Adrenal gland (tissue), 7 donors: ENCODE results near the genes SYNCRIP, HTR1E and UBE2J1.

- PRO-cap, 3 experiments = no peak in any of the 3 experiments
- RAMPAGE, long total RNA, 4 experiments = no peak in any of the 4 experiments
- RRBS = no CpG with 5 or more reads among the region's 5 CpGs
These were observed 180.7 kb downstream of the TBX18 start for GRCh38 chr6:84583702-84584172.

DNA sequence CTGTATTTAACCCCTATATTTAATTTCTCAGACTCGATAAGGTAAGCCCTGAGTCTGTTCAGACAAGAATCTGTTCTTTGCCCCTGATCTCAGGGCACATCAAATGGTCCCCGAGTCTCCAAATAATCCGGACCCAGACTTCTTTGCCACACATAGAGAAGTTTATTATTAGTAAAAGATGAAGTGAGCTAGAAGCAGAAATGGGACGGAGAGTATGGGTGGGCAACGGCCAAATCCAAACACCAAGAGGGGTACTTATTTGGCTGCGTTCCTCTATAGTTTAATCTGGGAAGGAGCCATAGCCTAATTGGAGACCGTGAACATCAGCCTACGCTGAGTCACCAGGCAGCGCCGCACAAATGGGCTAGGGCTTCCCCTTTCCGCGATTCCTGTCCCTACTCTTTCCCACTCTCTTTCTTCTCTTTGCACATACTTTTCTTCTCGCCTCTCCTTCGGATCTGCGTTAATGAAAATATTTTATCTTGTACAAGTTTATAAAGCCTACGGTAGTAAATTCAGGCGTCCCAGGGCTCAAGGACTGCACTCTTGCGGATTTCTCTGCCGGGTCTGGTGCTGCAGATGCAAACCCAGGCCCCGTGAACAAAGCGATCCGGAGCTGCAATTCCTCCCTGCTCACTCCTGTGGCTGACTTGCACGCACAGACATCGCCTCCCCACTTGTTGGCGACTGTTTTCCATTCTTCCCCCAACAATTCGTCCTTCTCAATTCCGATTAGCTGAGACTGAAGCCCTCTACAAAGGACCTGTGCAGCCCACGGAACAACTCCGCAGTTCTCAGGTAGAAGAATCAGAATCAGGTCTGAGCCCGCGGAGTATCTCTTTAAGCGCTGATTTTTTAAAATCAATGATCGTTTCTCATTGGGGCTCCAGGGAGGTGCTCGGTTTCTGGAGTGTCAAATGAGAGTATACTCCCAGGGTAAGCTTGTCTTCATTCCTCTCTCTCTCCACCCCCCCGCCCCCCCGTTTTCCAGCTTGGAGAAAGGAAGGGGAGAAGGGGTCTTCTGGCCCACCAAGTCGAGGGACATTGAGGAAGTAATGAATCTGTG lies 4.2 kb upstream of the TBX18 start:
- PRO-cap, 3 experiments = peak in 1 of 3 experiments; most common plus-strand start position 636 of the sequence (in 1); most common minus-strand start position 569 of the sequence (in 1)
- RAMPAGE, long total RNA, 4 experiments = no peak in any of the 4 experiments
- RRBS = 11% methylated on average over 4 of the region's 37 CpGs

GRCh38 chr6:85389913-85390642 lies 59.8 kb upstream of the NT5E start:
- PRO-cap, 3 experiments = no peak in any of the 3 experiments
- RAMPAGE, long total RNA, 4 experiments = no peak in any of the 4 experiments
- RRBS = no CpG with 5 or more reads among the region's 4 CpGs

DNA sequence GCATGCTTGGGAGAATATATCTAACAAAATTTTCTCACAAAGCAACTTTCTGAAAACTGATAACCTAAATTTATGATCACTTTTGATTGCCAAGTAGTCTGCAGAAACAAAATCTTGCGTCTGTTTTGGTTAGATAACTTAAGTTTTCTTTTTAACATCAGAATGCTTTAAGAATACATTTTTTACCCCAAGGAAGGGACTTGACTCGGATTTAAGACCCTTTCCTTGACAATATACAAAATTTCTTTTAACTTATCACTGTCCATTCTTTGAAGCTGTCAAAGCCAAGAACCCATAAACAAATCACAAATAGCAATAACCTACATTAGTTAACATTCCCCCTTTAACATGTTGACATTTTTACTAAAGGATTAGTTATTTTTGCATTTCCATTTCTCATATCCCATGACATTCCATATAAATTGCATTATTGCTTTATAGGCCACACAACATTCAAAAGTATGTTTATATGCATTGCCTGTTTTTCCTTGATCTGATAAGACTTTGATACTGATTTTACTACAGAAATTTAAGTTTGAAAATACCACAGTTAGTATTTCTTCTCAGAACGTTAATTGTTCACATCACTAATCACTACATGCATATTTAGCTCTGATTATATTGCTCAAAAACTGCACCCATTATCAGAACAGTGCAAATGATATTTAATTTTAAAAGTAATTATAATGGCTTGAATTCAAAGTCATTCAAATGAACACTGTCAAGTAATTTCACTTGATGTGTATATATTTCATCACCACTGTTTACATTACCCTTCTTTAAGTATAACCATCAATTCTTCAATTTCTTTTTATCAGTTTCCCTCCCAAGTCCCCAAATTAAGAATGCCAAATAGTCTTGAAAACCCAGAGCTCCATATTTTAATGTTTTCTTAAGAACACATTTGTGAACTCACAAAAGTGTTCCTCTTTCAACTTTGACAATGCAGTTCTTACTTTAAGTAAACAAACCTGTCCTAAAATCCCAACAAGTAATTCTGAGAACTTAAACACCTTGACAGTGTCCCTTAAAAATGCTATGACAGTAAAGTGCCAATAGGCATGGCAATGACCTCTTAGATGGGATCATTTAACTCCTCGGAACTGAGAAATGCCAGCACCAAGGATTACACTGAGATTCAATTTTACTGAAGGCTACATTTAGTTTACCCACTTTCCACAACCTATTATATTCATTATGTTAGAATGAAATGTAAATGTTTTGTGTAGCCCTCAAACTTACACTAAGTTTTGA lies 16.4 kb upstream of the SNX14 start:
- PRO-cap, 3 experiments = no peak in any of the 3 experiments
- RAMPAGE, long total RNA, 4 experiments = no peak in any of the 4 experiments
- RRBS = no CpG with 5 or more reads among the region's 4 CpGs

DNA sequence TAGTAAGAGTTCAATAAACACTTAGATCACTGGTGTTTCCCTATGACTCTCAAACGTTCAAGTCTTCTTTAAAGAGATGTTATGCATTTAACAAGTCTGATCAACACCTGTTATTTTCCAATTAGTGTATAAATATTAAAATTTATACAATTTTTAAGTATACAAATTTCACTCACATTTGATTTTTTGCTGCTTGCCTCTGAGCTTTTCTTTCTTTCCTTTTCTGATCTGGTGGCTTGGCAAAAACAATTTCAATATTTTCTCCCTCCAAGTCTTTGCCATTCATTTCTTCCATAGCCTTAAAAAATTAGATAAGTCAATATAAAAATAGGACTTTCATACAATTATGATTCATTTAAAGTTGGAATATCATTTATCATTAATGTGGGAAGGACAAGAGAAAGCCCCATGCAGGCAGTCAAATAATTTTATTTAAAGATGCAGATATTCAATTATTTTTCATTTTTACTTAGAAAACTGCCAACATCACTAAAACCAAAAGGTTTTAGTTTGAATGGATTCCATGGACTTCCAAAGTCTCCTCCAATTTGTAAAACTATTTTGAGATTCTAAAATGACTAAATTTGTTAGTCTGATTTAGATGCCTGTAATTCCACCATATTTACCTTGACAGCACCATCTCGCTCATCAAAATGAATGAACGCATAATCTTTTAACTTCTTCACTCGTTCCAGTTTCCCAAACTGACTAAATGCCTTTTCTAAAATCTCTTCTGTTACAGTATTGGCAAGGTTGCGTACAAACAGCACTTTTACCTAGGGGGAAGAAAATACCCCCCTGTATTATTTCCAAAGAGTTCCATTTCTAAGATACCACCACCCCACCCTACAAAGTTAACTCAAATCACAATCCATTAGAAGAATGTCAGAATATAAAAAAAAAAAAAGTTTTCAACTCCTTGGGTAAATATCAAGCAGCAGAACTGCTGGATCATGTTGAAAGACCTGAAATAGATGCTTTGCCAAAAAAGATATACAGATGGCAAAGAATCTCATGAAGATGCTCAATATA lies 23.7 kb downstream of the SYNCRIP start:
- PRO-cap, 3 experiments = no peak in any of the 3 experiments
- RAMPAGE, long total RNA, 4 experiments = no peak in any of the 4 experiments
- RRBS = no CpG with 5 or more reads among the region's 5 CpGs

GRCh38 chr6:85642755-85643476 lies at the start of gene SYNCRIP:
SYNCRIP (minus strand) TSS chr6:85642886.
- PRO-cap, 3 experiments = peak in 3 of 3 experiments; most common plus-strand start chr6:85643083 (in 2); most common minus-strand start chr6:85642886 (in 3)
- RAMPAGE, long total RNA, 4 experiments = start-site peak on the minus strand in 4 of 4 experiments, at chr6:85642869-85643336 at its widest, 73 to 867 reads per replicate
- RRBS = 1% methylated on average over 11 of the region's 74 CpGs

GRCh38 chr6:86897253-86897523 lies 40.1 kb upstream of the HTR1E start:
- PRO-cap, 3 experiments = no peak in any of the 3 experiments
- RAMPAGE, long total RNA, 4 experiments = no peak in any of the 4 experiments
- RRBS = no CpG with 5 or more reads among the region's 8 CpGs

- PRO-cap, 3 experiments = no peak in any of the 3 experiments
- RAMPAGE, long total RNA, 4 experiments = no peak in any of the 4 experiments
- RRBS = 3% methylated on average over 25 of the region's 66 CpGs
These were observed at the start of gene HTR1E for GRCh38 chr6:86936937-86938075. HTR1E (plus strand) TSS chr6:86937528.

DNA sequence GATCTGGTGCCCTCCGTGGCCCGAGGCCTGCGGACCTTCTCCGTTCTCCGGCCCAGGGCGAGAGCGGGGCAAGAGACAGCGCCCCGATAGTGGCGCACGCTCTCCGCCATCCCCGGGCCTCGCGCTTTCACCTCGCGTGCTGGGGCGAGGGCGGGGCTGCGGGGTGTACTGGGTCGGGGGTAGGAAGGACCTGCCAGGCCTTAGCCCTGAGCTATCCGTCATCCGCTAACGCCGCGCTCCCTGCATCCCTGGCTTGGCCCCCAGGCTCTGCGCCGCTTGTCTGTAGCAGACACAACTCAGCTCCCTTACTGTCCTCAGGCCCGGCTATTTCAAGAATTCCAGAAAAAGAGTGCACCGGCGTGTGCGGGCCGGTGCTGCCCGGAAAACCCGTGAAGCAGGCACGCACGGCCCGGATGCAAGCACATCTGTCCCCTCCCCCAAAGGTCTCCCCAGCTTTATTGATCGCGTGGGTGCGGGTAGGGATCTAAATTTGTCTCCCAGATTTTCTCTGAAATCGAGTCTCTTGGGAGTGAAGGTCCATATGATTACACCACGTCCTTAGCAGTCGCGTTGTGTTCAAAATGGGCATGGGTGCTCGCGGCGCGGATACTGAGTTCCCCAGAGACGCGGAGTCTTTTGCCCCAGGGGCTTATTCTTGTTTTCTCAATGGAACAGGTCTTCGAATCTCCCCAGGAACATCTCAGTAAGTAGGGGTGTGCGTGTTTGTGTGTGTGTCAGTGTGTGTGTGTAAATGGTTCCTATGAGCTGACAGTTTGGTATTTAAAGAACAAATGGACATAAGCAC lies 3.0 kb upstream of the ZNF292 start:
- PRO-cap, 3 experiments = peak in 3 of 3 experiments; most common plus-strand start position 212 of the sequence (in 2); most common minus-strand start position 121 of the sequence (in 3)
- RAMPAGE, long total RNA, 4 experiments = no peak in any of the 4 experiments
- RRBS = under 1% methylated on average over 13 of the region's 53 CpGs

GRCh38 chr6:87483736-87484439 lies 11.1 kb downstream of the SLC35A1 start:
- PRO-cap, 3 experiments = no peak in any of the 3 experiments
- RAMPAGE, long total RNA, 4 experiments = no peak in any of the 4 experiments
- RRBS = no CpG with 5 or more reads among the region's 13 CpGs

- PRO-cap, 3 experiments = peak in 1 of 3 experiments; most common plus-strand start chr6:87671777 (in 1); most common minus-strand start chr6:87671713 (in 1)
- RAMPAGE, long total RNA, 4 experiments = no peak in any of the 4 experiments
- RRBS = no CpG with 5 or more reads among the region's 12 CpGs
These were observed 30.4 kb downstream of the AKIRIN2 start for GRCh38 chr6:87671305-87672447.

DNA sequence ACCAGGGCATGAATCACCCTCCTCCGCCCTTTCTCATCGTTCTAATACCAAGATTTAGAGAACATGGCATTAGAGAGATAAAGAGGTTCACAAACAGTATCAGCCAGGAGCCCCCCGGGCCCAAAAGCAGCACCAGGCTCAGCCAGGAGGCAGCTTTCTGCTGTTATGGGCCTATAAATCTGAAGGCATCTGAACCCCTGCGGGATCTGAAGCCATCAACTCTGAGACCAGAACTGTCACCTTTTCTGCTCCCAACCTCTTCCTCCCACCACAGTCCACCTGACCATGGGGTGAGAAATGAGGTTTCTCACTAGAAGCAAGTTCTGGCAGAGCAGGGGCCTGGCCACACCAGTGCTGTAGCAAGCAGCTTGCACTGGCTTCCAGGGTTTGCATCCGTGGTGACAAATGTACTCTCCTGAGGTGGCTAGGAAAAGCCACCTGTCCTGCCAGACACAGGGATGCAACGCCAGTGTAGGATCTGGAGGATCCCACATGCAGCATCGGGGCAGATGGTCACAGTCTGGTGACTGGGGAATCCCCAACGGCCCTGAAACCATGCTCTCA lies 122.3 kb upstream of the SPACA1 start:
- PRO-cap, 3 experiments = no peak in any of the 3 experiments
- RAMPAGE, long total RNA, 4 experiments = no peak in any of the 4 experiments
- RRBS = no CpG with 5 or more reads among the region's 8 CpGs

GRCh38 chr6:89065497-89065978 lies 15.0 kb upstream of the PNRC1 start:
- PRO-cap, 3 experiments = no peak in any of the 3 experiments
- RAMPAGE, long total RNA, 4 experiments = no peak in any of the 4 experiments
- RRBS = no CpG with 5 or more reads among the region's 5 CpGs

DNA sequence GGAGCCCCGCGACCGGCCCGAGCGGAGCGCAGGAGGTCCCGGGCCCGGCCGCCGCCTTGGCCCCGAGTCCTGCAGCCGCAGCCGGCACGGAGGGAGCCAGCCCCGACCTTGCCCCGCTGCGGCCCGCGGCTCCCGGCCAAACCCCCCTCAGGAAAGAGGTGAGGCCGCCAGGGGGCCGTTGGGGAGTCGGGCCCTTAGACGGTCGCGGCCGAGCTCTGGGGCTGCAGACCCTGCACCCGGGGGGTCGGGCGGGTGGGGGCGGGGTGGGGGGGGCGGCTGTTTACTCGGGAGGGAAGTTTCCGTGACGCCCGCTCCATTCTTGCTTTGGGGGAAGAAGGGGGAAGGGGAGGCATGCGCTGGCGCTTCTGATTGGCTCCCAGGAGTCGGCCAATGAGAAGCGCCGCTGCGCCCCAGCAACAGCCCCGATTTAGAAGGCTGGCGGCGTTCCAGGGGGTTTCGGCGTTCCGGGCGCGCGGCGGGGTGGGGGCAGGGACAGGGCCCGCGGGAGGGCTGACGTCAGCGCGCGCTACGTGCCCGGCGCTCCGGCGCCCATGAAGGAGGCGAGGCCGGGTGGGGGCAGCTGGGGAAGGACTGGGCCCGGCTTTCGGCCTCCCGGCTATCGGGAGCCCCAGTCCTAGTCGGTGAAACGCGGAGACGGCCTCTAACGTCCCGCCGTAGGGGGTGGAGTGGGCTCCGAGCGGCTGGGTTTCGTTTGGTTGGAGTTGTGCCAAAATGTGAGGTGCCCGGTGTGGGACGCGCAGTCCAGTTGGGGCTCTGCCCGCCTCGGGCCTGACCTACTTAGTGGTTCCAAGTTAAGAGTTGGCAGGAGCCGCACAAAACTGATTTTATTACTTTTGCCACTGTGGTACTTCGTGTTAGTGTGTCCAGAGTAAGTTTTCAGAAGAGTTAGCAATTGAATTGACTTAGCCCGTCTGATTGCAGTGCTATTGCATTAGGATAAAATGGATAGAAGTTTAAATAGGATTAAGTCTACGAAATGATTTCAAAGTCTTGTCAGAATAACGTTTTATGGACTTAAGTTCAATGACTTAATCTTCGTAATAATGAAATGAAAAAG lies 1.1 kb downstream of the PNRC1 start:
- PRO-cap, 3 experiments = peak in 3 of 3 experiments; most common plus-strand start position 631 of the sequence (in 3); most common minus-strand start position 337 of the sequence (in 2)
- RAMPAGE, long total RNA, 4 experiments = start-site peak on the plus strand in 2 of 4 experiments, centred at positions 521 to 533 of the sequence, 20 to 59 reads per replicate
- RRBS = under 1% methylated on average over 33 of the region's 90 CpGs

DNA sequence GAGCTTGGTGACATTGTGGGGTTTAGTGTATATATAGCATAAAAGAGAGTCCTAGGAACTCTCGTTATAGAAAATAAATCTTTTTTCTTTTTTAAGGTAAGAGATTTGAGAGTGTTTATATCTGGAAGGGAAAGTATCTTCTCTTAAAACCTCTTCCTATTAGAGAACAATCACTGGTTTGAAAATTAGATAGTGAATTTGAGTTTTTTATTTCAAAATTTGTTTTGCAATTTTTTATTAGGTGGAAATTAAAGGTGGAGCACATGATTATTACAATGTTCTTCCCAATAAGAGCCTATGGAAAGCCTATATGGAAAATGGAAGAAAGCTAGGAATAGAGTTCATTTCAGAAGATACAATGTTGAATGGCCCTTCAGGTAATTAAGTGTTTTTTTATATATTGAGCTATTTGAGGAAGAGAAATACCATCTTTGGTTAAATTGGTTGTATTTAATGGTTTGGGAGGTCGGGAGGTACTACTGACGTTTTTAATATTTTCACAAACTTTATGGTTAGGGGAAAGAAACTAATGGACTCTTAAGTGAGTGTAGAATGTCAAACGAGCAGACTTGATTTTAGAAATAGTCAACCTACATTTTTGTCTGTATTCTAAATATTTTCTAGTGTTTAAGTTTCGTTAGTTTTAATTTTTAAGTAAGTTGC lies 12.4 kb downstream of the PM20D2 start:
- PRO-cap, 3 experiments = no peak in any of the 3 experiments
- RAMPAGE, long total RNA, 4 experiments = no peak in any of the 4 experiments
- RRBS = no CpG with 5 or more reads among the region's 5 CpGs

GRCh38 chr6:89344443-89344821 lies 8.1 kb downstream of the UBE2J1 start:
- PRO-cap, 3 experiments = no peak in any of the 3 experiments
- RAMPAGE, long total RNA, 4 experiments = no peak in any of the 4 experiments

DNA sequence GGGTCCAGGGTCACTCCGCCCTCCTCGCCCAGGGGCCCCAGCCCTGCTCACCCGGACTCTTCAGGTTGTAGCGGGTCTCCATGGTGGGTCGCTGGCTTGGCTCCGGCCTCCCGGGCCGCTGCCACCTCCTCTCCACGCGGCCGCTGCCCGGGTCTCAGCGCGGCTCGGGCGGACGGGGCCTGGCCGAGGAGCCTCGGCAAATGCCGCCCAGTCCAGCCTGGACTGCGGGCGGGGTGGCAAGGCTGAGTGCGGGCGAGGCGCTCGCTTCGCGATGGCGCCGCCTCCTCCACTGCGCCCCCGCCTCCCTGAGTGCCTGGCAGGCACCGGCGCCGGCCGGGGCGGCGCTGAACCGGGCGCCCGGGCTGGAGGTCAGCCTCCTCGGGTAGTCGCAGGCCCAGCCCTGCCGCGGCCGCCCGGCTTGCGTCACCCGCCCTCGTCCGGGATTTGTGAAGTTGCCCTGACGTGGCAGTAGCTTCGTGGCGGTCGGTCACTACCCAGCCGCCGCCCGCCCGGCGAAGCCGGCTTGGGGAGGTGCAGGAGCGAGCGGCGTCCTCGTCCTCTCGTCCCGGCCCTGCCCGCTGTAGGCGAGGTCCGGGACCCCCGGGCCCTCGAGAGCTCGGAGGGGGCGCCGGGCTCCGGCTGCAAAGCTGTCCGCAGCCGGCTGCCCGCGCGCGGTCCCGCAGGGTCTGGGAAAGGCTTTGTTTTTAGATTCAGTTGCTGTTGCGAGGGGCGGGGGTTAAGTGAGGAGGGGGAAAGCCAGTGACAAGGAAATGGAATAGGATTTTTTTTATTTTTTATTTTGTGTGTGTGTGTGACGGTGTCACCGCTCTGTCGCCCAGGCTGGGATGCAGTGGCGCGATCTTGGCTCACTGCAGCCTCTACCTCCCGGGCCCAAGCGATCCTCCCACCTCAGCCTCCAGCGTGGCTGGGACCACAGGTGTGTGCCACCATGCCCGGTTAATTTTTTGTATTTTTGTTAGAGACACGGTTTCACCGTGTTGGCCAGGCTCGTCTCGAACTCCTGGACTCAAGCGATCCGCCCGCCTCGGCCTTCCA lies at the start of gene UBE2J1:
TSS of gene UBE2J1 (minus strand) at position 235 of the 1,056 bp plus-strand sequence.
- PRO-cap, 3 experiments = peak in 3 of 3 experiments; most common plus-strand start position 468 of the sequence (in 3); most common minus-strand start position 235 of the sequence (in 3)
- RAMPAGE, long total RNA, 4 experiments = start-site peak on the minus strand in 3 of 4 experiments, centred at positions 196 to 212 of the sequence, 243 to 609 reads per replicate
- RRBS = 1% methylated on average over 34 of the region's 102 CpGs

- PRO-cap, 3 experiments = no peak in any of the 3 experiments
- RAMPAGE, long total RNA, 4 experiments = no peak in any of the 4 experiments
- RRBS = no CpG with 5 or more reads among the region's 10 CpGs
These were observed 19.8 kb upstream of the UBE2J1 start for GRCh38 chr6:89372095-89373026.

DNA sequence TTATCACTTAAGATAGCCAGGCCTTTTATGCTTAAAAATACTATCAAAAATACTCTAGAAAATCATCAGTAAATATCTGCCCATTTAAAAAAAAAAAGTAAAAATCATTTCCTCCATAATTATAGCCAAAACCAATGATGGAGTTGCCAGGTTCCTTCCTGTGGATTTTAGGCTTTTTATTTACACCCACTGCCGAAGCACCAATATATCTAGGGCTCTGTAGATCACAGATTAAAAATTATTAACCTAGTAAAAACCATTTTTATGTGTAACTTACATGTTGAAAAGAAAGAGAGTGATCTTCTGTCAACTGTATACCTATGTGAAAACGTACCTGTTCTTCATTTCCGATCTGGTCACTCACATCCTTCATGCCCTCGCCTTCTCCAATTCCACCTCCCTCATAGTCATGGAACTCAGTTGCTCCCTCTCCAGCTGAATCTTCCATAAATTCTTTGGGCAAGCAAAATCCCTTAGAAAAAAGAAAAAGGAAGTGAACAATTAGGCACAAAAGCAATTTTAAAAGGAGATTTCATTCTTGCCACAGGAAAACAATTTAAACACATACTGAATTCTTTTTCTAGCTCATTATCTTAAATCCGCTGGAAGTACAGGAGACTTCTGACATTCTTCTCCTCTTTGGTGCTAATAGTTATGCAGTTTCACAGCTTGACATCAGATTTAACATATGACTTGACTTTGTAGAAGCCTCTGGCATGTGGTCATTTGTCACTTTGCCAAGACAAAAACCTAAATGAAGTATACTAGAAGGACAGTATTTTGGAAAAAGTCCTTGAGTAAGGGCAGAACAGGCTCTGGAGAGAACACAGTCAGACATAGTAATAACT lies 29.4 kb upstream of the LYRM2 start:
- PRO-cap, 3 experiments = no peak in any of the 3 experiments
- RAMPAGE, long total RNA, 4 experiments = no peak in any of the 4 experiments
- RRBS = no CpG with 5 or more reads among the region's 5 CpGs

- PRO-cap, 3 experiments = no peak in any of the 3 experiments
- RAMPAGE, long total RNA, 4 experiments = no peak in any of the 4 experiments
- RRBS = no CpG with 5 or more reads among the region's 35 CpGs
These were observed 57.0 kb downstream of the GJA10 start for GRCh38 chr6:89950981-89951961.